A673 (cell line): ENCODE measurements around the genes RPTN and LCE1F.

- PRO-cap, result no peak
Measured at GRCh38 chr1:151340742-151341368, 6.2 kb downstream of the RFX5 start.

GRCh38 chr1:151347437-151347675 is 304 bp upstream of the RFX5 start:
- PRO-cap, result bidirectional peak, plus-strand start at chr1:151347503, minus-strand start at chr1:151347249

DNA sequence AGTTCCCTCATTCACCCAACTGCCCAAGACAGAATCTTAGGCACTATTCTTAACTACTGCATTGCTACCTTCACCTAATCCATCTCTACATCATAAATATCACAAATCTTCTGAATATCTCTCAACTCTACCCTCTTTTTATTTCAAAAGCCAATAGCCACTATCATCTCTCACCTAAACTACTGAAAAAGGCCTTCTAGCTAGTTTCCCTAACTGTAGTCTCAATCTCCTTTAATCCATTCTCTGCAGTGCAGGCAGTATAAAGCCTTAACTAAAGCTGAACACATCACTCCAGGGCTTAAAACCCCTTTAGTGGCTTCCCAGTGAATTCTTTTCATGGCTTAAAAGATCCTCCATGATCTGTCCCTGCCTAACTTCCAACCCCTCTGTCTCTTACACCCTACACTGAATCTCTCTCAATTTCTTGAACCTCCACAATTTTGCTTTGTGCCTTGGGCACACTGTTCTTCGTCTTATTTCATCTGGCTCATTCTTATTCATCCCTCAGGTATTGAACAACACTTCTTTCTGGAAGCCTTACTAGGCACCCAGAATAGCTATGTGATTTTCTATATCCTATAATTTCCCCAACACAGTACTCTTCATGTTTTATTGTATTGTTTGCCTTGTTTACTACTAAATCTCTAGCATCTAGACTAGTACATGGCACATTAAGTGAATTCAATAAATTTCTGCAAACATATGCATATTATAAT is 11.6 kb downstream of the PSMB4 start:
- PRO-cap, result no peak

DNA sequence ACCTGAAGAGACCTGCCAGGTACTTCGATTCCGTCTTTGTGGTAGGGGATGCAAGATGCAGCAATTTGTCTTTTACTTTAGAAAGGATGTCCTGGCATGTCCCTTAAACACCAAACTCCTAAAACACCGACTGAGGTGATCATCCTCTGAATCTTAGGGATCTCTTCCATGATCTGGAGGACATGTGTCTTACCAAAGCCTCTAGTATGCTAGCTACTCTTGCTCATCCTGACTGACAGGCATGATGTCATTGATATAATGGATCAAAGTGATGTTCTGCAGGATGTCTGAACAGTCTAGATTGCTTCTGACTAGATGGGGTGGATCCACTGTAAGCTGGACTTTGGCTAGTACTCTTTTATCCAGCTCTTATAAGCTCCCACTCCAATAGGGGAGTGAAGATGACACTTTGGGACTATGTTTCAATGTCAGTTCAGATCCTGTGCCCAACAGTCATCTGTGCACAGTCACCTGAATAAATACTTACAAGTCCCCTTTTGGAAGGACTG is 11.3 kb upstream of the CGN start:
- PRO-cap, result no peak

DNA sequence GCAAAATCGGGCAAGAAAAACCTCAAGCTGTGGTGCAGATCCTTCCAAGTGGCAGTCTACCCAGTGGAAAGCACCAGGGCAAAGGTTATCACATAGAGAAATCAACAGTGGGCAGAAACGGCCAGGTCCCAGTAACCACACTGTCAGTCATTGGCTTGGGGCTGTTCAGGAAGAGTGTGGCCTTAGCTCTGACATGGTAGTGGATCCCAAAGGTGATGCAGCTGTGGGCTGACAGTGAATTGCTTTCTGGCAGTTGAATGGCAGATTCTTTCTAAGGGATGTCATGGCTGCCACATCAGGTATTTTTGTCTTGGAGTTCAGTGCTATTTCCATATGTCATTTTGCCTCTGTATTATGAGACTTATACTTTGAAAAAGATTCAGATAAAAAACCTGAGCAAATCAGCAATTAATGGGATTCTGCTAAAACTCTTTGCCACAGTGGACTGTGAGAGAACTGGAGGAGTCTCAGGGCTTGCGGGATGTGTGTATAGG is 8.1 kb upstream of the CGN start:
- PRO-cap, result no peak

GRCh38 chr1:151529067-151529804 is 10.9 kb upstream of the TUFT1 start:
- PRO-cap, result no peak

DNA sequence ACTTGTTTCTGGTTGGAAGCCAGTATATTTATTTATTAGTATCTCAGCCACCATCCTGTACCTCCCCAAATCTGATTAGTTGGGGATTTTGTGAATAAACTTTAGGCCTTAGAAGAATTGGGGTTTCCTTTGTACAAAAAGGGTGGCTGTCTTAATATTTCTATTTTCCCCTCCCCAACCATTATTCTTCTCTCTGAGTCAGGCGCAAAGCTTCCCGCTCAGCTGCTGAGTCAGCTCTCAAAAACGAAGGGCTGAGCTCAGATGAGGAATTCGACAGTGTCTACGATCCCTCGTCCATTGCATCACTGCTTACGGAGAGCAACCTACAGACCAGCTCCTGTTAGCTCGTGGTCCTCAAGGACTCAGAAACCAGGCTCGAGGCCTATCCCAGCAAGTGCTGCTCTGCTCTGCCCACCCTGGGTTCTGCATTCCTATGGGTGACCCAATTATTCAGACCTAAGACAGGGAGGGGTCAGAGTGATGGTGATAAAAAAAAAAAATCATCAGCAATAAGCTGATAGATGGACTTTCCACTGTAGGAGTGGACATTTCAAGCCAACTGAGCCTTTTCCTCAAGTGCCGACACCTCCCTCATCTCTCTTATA is 3.0 kb upstream of the TUFT1 start:
- PRO-cap, result no peak

- PRO-cap, result no peak
Measured at GRCh38 chr1:151548697-151549156, 8.6 kb downstream of the TUFT1 start.

DNA sequence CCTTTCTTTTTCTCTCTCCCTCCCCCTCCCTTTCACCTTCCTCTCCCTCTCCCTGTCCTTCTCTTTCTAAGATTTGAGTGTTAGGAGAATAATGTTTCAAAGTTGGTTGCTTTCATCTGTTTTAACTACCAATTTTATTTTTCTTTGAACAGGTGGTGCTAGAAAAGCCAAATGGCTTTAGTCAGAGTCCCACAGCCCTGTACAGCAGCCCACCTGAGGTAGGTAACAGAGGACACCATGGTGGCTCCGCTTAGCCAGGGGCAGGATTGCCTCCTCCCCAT is 25.8 kb downstream of the TUFT1 start:
- PRO-cap, result no peak

DNA sequence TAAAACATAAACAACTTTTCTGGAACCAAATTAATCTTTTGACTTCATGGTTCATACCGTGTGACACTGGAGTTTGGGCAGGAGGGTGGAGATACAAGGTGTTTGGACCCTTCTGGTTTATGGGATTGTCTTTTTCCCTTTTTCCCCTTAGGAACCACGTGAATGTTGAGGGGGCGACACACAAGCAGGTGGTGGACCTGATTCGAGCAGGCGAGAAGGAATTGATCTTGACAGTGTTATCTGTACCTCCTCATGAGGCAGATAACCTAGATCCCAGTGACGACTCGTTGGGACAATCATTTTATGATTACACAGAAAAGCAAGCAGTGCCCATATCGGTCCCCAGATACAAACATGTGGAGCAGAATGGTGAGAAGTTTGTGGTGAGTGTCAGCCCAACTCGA is 26.9 kb downstream of the SNX27 start:
- PRO-cap, result no peak

DNA sequence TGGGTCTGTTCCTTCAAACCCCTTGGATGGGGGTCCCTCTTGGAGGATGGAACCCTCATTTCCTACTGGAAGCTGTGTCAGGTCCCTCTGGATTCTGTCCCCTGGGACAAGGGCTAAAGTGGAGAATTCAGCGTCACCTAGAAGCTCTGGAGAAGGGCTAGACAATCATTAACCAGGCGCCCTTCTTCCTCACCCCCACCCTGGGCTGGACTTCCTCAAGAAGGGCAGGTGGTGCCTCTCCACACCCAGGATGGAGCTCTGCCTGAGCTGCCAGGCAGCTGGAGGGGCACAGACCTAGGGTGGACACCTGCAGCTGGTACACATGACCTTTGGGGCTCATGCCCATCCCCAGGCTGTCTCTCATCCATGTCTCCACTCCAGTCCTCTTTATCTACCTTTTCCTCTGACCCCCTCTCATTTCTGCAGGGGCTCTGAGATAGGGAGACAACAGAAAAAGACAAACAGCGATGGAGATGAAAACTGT is 3.5 kb downstream of the CELF3 start:
- PRO-cap, result no peak

GRCh38 chr1:151729469-151729989 is 8.2 kb downstream of the RIIAD1 start:
- PRO-cap, result no peak

DNA sequence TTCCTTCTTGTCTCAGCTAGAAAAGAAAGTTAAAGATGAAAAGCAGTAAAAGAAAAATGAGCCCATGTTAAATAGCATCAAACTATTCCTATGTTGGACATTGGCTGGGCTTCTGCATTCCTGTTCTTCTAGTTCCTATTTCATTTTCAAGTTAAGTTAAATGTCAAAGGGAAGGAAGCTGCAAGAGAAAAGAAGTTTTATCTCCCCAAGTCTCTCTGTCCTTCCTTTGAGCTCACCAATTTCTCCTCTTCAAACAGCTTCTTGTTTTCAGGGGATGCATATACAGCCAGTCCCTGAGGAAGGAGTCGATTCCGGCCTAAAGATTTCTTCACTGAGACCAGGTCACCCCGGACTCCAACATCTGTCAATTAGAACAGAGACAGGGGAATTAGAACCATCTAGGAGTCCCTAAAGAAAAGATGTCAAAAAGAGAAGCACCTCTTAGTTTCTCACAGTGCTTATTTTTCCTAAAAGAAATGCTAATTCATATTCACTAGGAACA is 1.1 kb downstream of the MRPL9 start:
- PRO-cap, result no peak

DNA sequence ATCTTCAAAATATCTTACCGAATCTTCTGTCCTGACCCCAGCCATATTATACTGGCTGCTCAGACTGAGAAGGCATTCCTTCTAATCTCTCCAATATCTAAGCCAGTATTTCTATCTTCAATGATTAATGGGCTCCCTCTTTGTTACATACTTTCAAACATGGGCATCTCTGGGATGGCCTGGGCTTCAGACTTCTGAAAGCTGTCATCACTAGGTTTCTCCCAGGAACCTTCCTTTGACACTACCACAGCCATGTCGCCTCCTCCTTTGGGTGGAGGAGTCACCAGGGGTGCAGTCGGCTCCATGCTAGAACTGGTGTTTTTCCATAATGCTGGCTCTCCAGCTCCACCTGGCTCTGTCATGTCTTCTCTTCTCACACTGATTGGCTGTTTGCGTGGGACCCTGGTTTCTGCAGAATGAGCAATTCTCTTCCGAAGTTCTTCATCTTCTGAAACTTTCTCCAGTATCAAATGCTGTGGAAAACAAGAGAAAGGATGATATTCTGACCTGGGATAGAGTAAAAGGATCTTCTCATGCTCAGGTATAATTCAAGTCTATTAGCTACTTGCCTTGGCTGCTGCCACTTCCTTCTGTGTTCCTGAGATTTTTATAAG is 11.7 kb downstream of the TDRKH start:
- PRO-cap, result no peak

- PRO-cap, result no peak
Measured at GRCh38 chr1:151838983-151839338, 659 bp downstream of the C2CD4D start.

DNA sequence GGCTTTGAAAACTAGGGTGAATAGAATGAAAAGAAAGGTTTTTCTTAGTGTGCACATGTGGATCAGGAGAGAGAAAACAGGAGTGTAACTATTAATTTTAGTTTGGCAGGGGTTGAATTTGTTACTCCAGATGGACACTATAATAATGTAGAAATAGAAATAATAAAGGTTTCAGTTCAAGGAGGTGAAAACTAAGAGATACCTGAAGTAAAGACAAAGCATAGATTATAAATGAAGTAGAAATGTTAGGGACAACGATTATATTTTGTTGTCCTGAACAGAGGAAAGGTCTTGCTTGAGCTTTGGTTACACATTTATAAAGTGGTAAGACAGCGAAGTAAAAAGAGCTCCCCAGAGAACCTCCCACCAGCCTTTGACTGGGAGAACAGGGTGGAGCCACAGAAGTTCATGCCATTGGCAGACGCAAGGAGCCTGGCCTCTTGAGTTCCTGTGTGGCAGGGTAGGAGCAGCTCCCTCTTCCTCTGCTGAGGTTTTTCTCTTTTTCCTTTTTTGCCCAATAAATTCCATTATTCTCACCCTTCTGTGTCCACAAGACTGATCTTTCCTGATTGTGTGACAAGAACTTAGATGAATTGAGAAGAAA is 4.4 kb downstream of the THEM4 start:
- PRO-cap, result no peak

- PRO-cap, result no peak
Measured at GRCh38 chr1:151982722-151983496, 10.8 kb downstream of the S100A10 start.

- PRO-cap, result no peak
Measured at GRCh38 chr1:152111368-152112064, 3.7 kb downstream of the TCHH start.

DNA sequence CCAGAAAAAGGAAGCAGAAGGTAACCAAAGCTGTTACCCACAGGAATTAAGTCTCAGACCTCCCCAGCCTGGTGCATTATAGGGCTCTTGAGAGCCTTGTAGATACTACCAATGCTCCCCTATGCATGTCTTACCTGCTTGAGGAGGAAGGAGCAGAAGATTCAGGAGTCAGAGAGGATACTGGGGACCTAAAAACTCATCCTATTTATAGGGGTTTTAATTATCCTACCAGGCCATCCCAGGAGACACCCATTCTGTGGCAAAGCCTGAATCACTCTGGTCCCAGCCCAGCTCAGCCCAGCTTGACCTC is at the start of gene RPTN:
Gene RPTN (minus strand): TSS at position 179 of the 310 bp plus-strand sequence.
- PRO-cap, result no peak

GRCh38 chr1:152774879-152775373 is at the start of gene LCE1F:
TSS of gene LCE1F (plus strand) at chr1:152775140.
- PRO-cap, result no peak